Cerebral cortex (tissue), 2 donors: ENCODE measurements around a stretch of chr3.

DNA sequence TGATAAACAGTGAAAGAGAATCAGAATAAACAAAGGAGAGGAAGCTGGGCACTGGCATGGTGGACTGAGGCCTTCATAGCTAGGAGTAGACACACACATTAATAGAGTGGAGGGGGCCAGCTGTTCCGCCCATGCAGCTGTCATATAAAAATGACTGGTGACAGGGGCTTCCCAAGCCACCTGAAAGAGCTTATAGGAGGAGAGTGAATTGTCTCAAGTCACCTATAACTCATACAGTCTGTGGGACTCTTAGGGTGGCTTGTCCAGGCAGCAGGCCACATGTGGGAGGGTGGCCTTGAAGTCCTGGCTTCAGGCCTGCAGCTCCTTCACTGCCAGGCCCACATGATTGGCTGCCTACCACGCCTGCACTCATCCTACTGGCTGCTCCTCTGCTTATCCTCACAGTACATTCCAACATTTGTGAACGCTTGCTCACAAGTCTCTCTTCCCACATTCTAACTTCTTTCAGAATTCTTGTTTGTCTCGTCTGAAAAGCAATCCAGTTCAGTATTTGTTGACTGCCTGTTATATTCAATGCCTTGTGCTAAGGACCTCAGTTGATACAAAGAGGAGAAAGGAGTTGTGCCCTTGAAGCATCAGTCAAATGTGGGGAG, 41.1 kb upstream of the TIPARP start:
- PRO-cap, 2 experiments, result no peak in any of the 2 experiments

- PRO-cap, 2 experiments, result no peak in any of the 2 experiments
Measured at GRCh38 chr3:156643401-156644252, 30.8 kb upstream of the TIPARP start.

DNA sequence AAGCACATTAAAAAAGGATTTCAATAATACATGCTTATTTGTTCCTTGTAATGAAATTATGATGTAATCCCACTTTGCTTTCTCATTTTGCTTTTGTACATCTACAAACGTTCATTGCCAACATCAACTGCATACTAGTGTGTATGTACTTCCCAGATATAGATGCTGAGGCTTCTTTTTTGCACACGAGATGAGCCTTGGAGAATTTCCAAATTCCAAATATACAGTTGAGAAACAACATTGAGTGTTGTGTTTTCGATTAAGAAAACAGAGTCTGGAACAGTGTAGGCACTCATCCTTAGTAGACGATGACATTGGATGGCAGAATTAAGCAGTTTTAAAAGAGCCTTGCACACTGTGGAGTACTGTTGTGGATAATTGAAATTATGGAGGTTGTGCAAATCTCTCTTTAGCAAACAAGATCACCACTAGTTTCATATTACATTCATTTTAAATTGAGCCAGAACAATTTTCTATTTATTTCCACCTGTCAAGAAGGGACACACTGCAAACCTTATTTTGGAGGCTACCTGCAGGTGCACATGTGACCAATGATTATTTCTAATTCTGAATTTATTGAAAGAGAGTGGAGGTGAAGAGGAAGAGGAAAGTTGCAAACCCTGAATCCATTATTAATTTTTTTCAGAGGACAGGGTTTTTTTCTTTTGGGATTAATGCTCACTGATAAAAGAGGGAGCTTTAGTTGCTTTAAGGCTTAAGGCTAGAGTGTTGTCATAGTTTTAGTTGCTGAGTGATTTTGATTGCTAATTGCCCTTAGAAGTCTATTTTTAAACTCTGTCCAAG, 7.5 kb downstream of the TIPARP start:
- PRO-cap, 2 experiments, result no peak in any of the 2 experiments

DNA sequence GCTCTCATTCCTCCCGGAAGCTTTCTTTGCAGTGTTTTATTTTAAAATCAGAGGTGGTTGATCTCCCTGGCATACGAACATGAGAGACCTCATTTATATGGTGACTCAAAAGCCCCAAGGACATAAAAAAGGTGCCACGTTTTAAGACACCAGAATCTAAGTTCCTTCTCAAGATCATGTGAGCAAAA, 8.7 kb upstream of the LEKR1 start:
- PRO-cap, 2 experiments, result no peak in any of the 2 experiments

DNA sequence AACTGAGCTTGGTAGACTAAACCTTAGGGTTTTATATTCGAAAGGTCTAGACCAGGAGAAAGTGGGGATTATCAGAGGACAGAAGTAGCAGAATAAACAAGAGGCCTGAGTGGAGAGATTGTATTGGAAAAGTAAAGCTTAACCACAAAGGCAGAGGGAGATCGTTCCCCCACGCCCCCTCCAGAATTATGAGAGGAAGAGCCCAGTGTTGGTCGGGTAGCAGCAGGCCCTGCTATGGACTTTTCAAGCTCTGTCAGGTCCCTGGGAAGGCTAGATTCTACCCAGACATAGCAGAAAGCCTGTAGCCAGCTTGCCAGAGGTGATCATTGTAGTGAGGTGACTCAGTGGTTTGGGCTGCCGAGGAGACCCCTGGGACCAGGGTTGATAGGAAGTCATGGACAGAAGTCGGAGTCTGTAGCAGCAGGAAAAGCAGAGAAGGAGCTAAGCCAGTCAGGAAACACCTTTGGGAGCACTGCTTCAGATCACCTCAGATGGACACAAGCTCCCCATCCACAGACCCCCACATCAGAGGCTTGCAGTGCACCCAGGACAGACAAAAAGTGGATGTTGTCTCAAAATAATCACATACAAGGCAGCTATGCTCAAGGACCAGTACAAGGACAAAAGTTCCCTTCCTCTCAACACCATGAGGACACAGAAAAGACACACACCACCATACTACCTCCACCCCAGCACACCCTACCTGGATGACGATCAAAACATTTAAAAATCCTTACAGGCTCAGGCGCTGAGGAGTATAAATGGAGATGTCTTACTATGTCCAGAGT, 67.7 kb downstream of the CCNL1 start:
- PRO-cap, 2 experiments, result no peak in any of the 2 experiments

DNA sequence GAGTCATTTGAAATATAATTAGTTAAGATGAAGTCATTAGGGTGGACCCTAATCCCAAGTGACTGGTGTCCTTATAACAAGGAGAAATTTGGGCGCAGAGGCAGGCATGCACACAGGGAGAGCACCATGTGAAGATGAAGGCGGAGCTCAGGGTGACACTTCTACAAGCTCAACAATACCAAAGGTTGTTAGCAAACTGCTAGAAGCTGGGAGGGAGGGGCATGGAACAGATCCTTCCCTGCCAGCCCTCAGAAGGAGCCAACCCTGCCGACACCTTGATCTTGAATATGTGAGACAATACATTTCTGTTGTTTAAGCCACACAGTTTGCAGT, 57.9 kb downstream of the CCNL1 start:
- PRO-cap, 2 experiments, result no peak in any of the 2 experiments

- PRO-cap, 2 experiments, result no peak in any of the 2 experiments
Measured at GRCh38 chr3:157155549-157156304, 4.2 kb downstream of the CCNL1 start.

GRCh38 chr3:157166475-157167156, 6.7 kb upstream of the CCNL1 start:
- PRO-cap, 2 experiments, result no peak in any of the 2 experiments

DNA sequence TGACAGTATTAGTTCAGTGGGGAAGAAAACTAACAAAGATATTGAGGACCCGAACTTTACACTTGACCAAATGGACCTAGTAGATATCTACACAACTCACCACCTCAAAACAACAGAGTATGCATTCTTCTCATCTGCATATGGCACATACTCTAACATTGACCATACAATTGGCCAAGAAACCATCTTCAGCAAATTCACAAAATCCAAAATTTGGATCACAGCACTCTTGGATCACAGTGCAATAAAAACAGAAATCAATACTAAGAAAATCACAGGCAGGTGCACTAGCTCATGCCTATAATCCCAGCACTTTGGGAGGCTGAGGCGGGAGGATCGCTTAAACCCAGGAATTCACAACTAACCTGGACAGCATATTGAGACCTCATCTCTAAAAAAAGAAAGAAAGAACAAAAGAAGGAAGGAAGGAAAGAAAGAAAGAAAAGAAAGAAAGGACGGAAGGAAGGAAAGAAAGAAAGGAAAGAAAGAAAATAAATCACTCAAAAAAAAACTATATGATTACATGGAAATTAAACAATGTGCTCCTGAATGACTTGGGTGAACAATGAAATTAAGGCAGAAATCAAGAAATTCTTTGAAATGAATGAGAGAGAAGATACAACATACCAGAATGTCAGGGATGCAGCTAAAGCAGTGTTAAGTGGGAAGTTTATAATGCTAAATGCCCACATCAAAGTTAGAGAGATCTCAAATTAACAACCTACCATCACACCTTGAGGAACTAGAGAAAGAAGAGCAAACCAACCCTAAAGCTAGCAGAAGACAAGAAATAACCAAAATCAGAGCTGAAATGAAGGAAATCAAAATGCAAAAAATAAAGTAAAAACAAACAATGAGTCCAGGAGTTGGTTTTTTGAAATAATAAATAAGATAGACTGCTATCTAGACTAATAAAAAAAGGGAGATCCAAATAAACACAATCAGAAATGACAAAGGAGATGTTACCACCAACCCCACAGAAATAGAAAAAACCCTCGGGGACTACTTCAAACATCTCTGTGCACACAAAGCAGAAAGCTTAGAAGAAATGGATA, 29.4 kb upstream of the CCNL1 start:
- PRO-cap, 2 experiments, result no peak in any of the 2 experiments

DNA sequence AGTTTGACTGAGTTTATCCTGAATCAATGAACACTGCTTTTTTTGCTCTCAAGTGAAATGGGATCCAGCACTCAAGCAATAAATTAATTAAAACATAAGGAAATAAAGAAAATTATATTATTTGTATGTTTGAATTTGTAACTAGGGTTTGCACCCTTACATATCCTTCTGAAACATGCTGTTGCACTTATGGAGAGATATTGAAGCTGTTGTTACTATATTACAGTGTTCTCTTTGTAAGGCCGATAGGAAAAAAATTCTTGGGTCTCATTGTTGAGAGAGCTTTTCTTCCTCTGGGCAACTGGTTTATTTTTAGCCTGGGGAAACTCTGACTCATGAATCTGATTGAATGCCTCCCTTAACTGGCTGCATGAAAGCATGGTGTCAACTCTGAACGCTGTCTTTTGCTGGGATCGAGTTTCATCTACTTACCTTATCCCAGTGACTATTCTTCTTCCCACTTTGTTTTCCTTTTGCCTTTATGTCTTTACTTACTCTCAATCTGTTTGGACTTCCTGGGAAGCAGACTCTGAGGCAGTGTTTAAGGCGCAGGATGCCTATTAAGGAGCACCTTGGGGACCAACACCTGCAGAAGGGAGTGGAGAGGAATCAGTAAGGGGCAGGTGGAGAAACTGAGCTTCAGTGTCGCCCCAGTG, 88.6 kb upstream of the CCNL1 start:
- PRO-cap, 2 experiments, result peak in 1 of 2 experiments; most common plus-strand start position 336 of the sequence (in 1); most common minus-strand start position 202 of the sequence (in 1)

- PRO-cap, 2 experiments, result no peak in any of the 2 experiments
Measured at GRCh38 chr3:157381304-157381926, 55.2 kb upstream of the PTX3 start.

DNA sequence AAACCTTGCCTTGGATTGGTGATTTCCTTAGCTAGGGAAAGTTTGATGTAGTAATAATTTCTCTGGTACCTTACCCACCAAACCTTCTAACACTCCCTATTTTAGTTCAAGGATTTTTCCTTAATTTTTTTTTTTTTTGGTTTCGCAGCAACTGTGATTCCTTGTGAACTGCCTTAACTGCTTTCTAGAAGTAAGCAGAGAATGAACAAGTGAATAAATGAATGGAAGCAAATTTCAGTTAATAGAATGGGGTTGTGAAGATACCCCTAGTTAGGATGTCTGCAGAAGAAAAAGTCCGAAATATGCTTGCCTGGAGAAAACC, 35.1 kb upstream of the PTX3 start:
- PRO-cap, 2 experiments, result no peak in any of the 2 experiments

GRCh38 chr3:157469691-157470099, 33.0 kb downstream of the PTX3 start:
- PRO-cap, 2 experiments, result no peak in any of the 2 experiments

GRCh38 chr3:158336930-158337335, 227.0 kb downstream of the RSRC1 start:
- PRO-cap, 2 experiments, result no peak in any of the 2 experiments

DNA sequence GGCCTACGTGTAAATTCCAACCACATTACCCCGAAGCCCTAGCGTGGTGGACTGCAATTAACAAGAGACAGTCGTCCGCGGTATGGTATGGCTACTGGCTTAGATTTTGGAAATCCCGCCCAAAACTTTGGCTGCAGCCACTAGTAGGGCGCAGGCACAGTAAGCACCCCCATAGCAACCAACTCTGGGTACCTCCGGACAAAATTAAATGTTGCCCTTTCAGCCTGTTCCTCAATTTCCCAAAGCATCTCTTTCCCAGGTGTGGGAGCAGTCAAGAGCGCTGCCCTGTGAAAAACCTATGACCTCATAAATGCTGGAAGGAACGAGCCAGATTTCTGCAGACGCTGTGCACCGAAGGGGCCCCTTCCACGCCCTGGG, 675 bp downstream of the RARRES1 start:
- PRO-cap, 2 experiments, result no peak in any of the 2 experiments

- PRO-cap, 2 experiments, result no peak in any of the 2 experiments
Measured at GRCh38 chr3:158817889-158818443, 16.1 kb downstream of the MFSD1 start.

DNA sequence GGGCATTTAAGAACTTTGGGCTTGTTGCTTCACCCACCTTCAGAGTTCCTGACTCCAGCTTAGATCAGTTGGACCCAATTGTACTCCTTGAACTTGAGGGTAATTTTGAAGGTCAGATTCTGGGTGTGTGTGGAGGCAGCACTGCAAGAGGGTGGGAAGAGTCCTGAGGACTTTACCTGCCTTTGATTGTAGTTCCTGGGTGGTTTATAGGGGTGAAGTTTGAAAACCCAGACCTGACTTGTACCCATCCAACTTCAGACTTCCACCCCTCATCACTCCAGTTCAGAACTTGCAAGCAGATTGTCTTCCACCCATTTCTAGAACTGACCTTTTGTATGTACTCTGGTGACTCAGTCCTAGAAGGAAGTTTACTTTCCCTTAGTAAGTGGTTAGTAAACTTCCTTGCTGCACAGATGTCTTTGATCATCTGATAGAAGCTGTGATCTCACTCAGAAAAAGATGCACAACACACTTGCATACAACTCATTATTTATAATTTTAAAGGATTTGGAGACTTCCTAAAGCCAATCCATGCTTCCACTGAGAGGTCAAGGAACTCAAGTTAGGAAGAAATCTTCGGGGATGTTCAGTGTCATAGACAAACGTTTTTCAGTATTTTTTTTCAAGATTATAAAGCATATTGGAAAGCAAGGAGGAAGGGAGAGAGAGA, 100.7 kb downstream of the IQCJ start:
- PRO-cap, 2 experiments, result no peak in any of the 2 experiments

- PRO-cap, 2 experiments, result no peak in any of the 2 experiments
Measured at GRCh38 chr3:159560218-159560747, 287.2 kb downstream of the IQCJ-SCHIP1 start.

DNA sequence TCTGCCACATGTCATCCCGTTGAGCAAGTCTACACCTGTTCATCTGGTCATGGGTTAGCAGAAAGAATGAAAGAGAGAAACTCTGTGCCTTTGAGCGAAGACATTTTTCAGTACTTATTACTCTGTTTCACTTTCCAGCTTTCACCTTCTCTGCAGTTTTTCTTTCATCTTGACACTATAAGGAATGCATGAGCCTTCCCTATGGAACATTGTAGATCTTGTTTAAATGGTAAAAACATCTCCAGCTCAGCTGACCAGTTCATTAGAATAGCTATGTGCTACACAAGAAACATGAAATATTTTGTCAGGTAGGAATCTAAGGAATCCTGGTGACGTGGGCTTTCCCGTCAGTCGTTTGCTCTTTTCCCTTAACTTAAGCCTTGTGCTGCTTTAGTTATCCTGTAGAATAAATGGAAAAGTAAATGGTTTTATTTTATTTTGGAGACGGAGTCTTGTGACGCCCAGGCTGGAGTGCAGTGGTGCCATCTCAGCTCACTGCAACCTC, 440.9 kb upstream of the C3orf80 start:
- PRO-cap, 2 experiments, result no peak in any of the 2 experiments

DNA sequence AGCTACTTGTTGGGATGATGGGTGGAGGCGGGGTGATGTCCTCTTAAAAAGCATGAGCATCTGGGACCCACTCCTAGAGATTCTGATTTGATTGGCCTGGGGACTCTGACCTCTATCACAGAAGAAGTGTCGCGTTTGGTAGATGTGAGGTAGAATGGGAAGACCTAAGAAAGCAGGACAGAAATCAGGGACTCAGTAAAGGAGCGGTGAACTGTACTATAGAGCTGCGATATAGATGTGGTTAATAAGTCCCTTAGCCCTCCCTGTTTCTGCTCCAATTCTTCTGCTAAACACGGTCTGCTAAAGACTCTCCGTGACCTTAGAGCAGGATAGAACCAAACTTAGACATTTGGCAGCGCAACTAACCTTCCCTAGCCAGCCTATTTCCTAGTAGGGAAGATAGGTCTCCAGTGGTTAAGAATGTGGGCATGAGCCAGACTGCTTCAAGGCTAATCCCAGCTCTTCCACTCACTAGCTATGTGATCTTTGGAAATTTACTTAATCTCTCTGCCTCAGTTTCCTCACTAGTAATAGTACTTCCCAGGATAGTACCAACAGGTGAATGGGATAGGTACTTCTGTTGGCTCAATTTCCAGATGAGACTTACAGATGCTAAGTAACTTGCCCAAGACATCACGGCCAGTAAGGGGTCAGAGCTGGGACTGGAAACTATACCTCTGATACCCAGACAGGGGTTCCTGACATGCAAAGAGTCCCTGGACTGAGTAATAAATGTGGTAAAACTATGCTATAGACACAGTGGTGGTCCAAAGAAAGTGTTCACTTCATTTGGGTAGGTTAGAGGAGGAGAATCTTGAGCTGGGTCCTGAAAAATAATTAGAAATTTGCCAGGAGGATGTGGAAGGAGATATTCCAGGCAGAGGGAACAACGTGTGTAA, 430.1 kb upstream of the C3orf80 start:
- PRO-cap, 2 experiments, result no peak in any of the 2 experiments